PC-3 (cell line): ENCODE results near the gene UMPS.

DNA sequence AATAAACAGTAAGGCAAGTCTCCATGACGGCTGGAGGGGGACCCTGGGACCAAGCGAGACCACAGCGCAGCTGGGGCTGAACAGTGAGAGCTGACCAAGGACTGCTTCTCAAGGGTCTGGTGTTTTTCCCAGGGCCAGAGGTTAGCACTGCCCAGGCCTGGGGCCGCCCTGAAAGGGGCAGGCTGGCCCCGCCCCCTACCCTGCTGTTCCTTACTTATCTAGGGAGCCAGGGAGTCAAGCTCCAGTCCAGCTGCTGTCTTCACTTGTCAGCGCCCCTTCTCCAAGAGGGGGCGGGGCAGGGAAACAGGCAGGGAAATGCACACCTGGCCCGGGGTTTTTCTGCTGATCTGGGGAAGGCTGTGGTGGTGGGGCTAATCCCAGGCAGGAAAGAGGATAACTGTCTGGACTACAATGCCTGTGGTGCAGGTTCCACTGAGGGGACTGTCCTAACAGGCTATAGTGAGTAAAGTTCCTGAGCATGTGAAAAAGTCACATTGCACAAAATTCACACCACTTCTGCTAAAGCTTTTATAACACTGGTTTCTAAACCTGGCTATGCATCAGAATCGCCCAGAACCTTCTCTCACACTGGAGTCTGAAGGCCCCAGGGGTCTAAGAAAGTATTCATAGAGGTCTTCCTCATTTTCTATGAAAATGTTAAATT, 51.7 kb upstream of the HACD2 start:
- RAMPAGE, long total RNA, result no peak

DNA sequence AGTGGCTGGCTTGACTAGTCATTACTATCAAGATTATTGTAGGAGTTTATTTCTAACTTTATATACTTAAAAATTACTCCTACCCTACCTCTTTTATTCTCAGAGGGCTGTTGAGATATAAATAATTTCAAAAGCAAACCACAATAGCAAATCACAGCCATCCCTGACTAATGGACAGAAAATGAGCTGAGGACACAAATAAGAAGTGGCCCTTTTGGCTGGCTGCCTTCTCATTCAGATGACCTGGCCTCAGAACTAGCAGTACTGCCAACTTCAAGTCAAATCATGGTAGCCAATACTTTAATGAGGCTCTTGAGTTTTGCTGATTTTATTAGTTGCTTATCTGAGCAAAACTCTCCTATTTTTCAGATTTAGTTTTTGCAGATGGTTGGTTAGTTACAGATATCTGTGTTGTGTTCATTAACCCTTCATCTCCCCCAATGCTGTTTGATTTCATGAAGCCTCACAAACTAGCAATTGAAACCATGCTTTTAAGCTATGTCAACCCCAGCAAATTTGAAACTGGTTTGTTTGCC, 73.3 kb upstream of the HACD2 start:
- RAMPAGE, long total RNA, result no peak

DNA sequence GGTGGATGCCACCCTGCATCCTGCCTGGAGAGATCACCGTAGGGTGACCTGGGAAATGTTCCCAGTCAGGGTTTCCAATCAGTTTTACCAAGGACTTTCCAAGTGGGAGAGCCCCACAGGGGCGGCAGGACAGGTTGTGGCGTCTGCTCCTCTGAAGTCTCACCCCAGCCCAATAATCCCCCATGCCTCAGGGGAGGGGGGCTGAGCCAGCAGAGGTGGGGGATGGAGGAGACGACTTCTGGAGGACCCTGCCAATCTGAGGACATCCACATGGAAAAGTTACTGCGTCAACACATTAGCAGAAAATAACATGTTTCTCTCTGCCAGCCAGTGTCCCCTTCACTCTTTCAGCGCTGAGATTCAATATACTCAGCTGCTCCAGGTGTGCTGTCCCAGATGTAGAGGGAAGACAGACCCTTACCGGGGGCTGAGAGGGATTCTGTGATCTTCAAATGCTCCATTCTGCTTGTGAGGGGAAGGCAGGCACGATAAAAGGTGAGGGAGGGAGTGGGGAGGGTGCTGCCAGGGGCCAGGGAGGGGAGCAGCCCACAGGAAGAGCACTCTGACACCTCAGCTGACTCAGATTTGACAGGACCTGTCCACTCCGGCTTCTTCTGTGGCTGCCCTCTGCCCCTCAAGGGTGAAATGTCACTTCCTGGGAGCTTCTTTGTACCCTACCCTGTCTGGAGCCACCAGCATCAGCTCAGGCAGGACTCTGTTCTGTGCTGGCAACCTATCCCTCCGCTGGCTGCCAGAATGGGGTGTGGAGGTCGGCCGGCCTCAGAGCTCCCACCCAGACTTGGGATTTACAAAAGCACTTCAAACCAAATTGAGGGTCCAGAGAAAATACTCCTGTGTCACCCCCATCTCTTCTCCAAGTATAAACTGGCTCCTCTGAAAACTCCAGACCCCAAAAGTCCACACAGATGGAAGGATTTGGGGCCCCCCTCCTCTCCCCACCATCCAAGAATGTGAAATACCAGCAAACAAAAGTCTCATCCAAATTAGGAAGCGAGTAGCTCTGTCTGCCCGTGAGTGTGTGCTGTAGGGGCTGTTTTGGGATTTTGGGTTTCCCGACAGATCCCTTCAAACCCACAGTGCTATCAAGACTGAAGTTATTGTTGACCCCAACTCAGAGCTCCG, 113.9 kb upstream of the HACD2 start:
- RAMPAGE, long total RNA, result no peak

- RAMPAGE, long total RNA, result no peak
Measured at GRCh38 chr3:123754971-123755422, 129.1 kb downstream of the MYLK start.

DNA sequence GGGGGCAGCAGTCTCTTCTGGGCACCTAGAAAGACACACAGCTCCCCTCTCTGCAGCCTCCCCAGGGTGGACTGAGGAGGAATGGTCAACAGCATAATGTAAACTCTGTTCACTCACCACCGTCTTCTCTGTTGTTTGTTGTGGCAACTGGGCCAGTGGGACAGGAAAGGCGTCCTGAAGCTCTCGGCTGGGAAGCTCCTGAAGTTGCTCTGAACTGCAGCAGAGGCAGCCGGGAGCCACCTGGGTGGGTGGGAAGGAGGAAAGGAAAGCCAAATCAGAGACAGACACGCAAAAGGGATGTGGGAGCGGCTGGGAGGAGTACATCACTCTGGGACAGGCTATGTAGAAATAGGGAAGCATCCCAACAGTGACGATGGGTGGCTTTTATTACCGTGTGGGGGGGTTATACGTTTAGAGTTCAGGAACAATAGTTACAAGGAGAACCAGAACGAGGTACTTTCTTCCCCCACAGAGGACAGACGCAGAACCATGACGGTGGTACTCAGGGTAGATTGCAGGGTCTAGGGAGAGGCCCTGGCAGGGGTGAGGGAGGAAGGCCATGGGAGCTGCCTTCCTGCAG, 52.6 kb downstream of the MYLK start:
- RAMPAGE, long total RNA, result no peak

GRCh38 chr3:123919161-123919835, 35.2 kb upstream of the MYLK start:
- RAMPAGE, long total RNA, result no peak

- RAMPAGE, long total RNA, result no peak
Measured at GRCh38 chr3:123950779-123951278, 10.2 kb downstream of the CCDC14 start.

GRCh38 chr3:123955124-123955839, 5.7 kb downstream of the CCDC14 start:
- RAMPAGE, long total RNA, result no peak

GRCh38 chr3:124042262-124043494, 9.5 kb downstream of the KALRN start:
- RAMPAGE, long total RNA, result no peak

DNA sequence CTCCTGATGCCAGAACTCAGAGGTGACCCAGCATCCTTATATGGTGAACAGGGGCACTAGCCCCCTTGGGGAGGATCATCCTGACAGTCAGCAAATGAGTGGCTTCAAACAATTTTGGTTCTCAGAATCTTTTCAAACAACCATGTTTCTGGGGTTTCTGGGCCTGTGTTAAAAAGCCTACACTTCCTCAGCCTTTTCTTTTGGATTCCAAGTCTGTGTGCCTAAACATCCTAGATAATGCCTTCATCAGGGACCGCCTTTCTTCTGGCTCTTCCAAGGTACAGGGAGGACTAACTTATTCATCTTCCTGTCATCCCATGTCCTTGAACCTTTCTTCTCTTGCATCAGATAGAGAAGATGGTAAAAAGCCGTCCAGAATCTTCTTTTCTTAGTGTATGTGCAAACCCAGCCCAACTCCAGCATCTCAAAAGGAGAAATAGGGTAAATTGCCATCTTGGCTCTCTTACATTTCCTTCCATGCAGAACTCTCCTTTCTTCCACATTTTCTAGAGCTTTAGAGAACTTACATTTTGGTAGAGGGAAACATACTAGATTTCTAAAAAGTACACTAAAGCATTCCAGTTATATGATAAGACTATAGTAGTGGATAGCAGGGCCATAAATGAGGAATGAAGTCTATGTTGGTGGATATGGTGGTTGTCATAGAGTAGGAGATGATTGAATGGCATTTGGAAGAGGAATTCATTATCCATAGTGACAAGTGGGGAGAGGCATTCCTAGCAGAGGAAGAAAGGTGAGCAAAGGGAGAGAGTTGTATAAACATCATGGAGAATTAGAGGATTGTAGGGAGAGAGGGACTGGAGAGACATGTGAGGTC, 19.2 kb downstream of the KALRN start:
- RAMPAGE, long total RNA, result no peak

GRCh38 chr3:124234757-124235277, 201.6 kb downstream of the KALRN start:
- RAMPAGE, long total RNA, result no peak

- RAMPAGE, long total RNA, result no peak
Measured at GRCh38 chr3:124252798-124253176, 219.6 kb downstream of the KALRN start.

GRCh38 chr3:124602998-124603424, 127.2 kb upstream of the UMPS start:
- RAMPAGE, long total RNA, result no peak

DNA sequence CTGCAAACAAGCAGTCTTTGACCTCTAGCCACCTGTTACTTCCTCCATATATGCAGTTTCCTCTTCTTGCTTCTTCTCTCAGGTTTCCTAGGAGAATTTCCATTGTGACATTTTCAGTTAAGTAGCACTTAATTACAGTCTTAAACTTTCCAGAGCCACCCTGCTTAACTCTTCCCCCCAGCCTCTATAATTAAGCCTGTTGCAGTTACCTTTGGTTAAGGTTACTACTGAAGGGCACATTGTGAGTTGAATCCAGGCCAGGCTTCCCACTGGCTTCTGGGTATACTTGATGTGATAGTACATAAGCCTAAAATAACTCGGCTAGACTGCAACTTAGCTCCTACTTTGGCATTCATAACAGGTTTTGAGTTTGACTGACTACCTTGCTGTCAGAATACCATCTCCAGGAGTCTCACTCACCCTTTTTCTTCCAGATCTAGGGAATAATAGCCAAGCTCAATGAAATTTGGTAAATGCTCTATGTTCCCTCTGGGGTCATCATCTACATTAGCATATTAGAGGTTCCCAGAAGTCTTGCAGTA, 114.1 kb upstream of the UMPS start:
- RAMPAGE, long total RNA, result no peak

- RAMPAGE, long total RNA, result start-site peak on the plus strand at chr3:124730431-124730474, 76 and 66 reads in 2 replicates
Measured at GRCh38 chr3:124730049-124730632, at the start of gene UMPS. Gene UMPS (plus strand): TSS chr3:124730452.

- RAMPAGE, long total RNA, result no peak
Measured at GRCh38 chr3:124757591-124757971, 27.3 kb downstream of the UMPS start.

GRCh38 chr3:124834513-124835721, 52.2 kb downstream of the ITGB5 start:
- RAMPAGE, long total RNA, result no peak

DNA sequence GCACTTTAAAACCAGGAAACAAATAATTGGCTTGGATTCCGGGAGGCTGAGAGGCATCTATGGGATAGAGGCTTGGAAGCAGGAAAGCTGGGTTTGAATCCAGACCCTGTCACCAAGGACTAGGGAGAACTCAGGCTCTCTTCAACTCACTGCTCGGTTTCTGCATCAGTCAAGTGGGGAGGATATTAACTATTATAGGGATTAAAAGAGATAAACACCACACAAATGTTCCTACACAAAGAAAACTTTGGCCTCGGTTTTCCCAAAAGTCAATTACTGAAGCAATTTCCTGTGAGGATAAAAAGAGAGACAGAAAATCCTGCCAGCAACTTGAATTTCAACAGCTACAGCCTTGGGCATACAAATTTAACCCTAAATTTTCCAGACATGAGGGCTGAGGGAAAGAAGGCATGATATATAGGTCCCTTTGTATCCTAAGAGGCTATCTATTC, 36.0 kb downstream of the ITGB5 start:
- RAMPAGE, long total RNA, result no peak

DNA sequence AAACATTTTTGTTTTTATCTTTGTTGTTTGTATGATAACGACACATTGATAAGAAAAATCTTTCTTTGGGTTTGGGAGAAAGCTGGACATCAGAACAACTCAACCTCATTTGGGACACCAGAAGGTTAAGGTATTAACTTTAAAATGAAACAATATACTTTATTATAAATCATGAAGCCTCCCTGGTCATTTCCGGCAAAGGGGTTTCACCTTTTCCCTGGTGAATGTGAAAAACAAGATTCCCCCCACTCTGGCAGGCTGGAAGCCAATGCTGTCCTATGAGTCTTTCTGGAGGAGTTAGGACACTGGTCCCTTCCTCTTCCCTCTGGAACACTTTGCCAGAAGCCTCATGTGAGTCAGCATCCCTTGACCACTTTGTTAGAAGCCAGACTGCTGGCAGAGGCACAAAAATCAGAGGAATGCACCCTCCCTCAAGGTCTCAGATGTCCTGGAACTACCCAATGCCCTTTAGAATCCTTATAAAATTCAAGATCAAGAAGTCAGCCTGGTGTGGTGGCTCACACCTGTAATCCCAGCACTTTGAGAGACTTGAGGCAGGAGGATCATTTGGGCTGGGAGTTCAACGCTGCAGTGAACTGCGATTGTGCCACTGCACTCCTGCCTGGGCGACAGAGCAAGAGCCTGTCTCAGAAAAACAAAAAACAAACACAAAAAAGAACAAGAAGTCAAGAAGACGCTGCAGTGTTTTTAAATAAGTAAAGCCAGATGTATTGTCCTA, 26.6 kb downstream of the ITGB5 start:
- RAMPAGE, long total RNA, result no peak

GRCh38 chr3:124876357-124876934, 10.7 kb downstream of the ITGB5 start:
- RAMPAGE, long total RNA, result no peak